Left ventricle myocardium (tissue), 1 donor: ENCODE results near the genes BAG3 and ATE1.

DNA sequence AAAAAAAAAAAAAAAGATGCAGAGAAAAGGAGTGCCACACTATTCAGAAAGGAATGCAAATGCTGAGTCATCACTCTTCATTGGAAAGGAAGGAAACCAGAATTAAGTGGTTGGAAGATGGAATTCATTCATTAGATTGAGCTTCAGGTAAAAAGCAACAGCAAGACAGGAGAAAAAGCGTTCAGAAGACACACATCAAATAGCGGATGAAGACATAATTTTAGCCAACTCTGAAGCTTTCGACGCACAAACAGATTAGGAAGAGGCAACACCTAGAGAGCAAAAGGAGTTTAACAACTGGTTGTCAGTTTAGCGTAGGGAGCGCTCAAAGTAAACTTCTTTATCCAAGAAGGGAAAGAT is 1.3 kb downstream of the TIAL1 start:
- PRO-cap = no peak

DNA sequence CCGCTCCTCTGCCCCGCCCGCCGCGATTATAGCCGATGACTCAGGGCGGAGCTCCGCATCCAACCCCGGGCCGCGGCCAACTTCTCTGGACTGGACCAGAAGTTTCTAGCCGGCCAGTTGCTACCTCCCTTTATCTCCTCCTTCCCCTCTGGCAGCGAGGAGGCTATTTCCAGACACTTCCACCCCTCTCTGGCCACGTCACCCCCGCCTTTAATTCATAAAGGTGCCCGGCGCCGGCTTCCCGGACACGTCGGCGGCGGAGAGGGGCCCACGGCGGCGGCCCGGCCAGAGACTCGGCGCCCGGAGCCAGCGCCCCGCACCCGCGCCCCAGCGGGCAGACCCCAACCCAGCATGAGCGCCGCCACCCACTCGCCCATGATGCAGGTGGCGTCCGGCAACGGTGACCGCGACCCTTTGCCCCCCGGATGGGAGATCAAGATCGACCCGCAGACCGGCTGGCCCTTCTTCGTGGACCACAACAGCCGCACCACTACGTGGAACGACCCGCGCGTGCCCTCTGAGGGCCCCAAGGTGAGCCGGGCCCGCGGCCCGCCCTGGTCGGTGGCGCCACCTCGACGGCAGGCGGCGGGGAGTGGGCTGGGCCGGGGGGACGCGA is at the start of gene BAG3:
TSS of gene BAG3 (plus strand) at position 56 of the 616 bp plus-strand sequence.
- PRO-cap = bidirectional peak, plus-strand start at position 246 of the sequence, minus-strand start outside the sequence

GRCh38 chr10:119669788-119670545 is 18.8 kb downstream of the BAG3 start:
- PRO-cap = no peak

DNA sequence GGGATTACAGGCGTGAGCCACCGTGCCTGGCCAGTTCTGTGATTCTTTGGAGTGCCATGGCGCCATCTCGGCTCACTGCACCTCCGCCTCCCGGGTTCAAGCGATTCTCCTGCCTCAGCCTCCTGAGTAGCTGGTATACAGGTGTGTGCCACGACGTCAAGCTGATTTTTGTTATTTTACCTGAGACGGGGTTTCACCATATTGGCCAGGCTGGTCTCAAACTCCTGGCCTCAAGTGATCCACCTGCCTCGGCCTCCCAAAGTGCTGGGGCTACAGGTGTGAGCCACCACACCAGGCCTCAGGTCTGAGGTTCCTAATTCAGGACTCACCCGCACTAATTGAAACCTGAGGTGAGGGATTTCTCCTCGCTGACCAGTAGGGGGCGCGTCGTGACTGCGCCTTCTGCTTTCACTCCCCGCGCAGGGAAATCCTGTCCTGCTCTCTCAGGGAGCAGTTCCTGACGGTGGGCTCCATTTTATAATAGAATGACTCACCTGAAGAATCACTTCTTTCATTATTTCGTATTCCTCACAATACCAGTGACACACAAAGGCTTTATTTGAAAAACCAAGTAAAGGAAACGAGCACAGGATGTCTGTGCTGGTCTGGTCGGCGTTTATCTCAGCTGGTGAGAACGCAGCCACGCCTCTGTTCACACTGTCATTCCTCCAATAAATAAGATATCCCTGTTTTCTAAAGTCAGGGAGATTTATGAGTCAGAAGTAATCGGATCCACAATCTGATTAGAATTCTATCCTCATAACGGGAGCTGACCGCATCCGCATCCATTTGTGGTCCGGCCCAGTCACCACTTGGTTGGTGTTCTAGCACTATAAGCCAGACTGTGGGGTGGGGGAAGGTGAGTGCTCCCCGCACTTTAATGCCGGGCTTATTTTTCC is 35.3 kb downstream of the BAG3 start:
- PRO-cap = no peak

DNA sequence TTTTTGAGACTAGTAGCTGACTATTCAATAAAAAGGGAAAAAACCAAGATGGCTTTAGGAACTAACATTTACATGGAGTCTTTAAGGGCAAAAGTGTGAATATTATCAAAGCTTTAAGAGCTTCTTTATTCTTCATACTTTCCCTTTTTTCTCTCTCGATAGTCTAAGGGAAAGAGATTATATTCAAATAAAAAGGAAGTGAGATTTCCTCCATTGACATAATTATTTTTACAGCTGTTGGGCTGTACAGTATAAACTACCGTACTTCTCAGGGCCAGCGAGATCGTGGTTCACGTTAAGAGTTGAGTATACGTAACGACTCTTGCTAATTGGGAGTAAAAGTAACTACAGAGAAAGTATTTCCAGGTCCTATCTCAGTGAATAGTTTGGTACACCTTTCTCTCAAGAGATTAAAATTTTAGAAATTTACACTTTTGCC is 57.7 kb downstream of the INPP5F start:
- PRO-cap = no peak

DNA sequence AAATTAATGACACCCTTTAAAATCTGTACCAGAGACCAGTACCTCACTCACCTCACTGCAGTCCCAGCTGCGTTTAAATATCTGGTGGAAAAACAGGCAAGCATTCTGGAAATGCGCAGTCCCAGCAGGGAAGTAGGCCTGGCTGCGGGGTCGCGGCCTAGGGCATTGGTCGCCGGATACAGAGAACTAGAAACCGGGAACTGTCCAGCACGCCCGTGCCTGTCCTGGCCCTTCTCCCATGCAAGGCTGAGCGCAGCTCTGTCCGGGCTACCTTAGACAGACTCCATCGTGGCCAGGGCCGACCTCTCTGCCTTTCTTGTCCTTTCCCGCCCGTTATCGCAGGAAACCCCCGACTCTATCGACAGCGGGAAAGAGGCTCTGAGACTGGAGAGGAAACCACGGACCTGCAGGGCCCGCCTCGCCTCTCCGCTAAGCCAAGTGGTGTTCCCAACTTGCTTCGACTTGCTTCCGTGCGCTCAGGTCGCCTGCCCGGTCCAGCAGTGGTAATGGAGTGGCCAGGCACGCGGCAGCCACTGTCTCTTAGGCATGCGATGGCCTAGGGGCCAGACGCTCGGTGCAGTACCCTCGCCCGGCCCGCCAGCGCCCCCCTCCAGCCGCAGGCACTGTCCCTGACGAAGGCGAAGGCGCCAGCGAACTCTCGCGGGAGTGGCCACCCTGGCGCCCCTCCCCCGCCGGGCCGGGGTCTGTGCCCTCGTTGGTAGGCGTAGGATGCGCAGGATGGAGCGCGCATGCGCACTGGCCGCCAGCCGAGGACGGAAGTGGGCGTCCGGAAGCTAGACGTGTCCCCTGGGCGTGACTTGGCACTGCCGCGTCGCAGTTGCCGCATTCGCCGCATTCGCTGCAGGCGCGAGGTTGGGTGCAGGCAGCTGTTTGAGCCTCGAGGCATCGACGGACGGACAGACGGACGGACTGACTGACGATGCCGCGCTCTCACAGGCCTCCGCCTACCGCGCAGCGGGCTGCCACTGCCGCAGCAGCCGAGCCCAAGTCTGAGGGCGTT is 54.5 kb downstream of the MCMBP start:
- PRO-cap = bidirectional peak, plus-strand start at position 846 of the sequence, minus-strand start at position 740 of the sequence

- PRO-cap = no peak
Measured at GRCh38 chr10:121503602-121504192, 94.5 kb downstream of the FGFR2 start.

GRCh38 chr10:121526488-121527266 is 71.6 kb downstream of the FGFR2 start:
- PRO-cap = no peak

GRCh38 chr10:121527507-121528329 is 70.5 kb downstream of the FGFR2 start:
- PRO-cap = no peak

GRCh38 chr10:121549999-121550765 is 48.1 kb downstream of the FGFR2 start:
- PRO-cap = no peak

- PRO-cap = bidirectional peak, plus-strand start at chr10:121928186, minus-strand start at chr10:121928021; bidirectional peak, plus-strand start at chr10:121928418, minus-strand start at chr10:121928440
Measured at GRCh38 chr10:121927789-121928859, at the start of gene ATE1. Gene ATE1 (minus strand): TSS chr10:121928031.

DNA sequence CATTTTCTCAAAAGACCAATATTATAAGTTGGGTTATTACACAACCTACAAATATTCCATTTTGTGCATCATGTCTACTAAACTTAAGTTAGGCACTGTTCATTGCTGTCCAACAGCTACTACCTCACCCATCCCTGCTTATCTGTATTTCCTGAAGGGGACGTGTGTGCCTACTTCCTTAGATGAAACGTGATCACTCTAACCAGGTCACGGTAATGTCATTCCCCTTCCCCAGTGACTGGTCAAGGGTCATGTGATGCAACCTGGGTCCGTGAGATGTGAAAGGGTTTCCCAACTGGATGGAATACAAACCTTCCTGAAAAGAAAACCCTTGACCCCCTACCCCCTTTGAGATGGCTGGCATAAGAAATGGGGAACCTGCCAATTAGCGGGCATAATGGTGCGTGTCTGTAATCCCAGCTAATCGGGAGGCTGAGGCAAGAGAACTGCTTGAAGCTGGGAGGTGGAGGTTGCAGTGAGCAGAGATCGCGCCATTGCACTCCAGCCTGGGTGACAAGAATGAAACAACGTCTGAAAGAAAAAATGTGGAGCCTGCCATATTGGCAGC is 1.7 kb upstream of the NSMCE4A start:
- PRO-cap = no peak

DNA sequence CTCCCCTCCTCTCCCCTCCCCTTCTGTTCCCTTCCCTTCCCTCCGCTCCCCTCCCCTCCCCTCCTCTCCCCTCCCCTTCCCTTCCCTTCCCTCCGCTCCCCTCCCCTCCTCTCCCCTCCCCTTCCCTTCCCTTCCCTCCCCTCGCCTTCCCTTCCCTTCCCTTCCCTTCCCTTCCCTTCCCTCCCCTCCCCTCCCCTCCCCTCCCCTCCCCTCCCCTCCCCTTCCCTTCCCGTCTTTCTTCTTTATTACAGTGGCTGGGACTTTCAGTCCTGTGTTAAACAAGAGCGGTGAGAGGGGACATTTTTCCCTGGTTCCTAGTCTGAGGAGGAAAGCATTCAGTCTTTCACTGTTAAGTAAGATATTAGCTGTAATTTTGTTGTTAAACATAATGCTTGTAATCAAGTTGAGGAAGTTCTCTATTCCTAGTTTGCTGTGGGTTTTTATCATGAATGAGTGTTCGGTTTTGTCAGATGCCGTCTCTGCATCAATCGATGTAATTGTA is 39.9 kb downstream of the TACC2 start:
- PRO-cap = unidirectional peak, plus-strand start at position 266 of the sequence

GRCh38 chr10:122052744-122053160 is 63.8 kb downstream of the TACC2 start:
- PRO-cap = no peak

DNA sequence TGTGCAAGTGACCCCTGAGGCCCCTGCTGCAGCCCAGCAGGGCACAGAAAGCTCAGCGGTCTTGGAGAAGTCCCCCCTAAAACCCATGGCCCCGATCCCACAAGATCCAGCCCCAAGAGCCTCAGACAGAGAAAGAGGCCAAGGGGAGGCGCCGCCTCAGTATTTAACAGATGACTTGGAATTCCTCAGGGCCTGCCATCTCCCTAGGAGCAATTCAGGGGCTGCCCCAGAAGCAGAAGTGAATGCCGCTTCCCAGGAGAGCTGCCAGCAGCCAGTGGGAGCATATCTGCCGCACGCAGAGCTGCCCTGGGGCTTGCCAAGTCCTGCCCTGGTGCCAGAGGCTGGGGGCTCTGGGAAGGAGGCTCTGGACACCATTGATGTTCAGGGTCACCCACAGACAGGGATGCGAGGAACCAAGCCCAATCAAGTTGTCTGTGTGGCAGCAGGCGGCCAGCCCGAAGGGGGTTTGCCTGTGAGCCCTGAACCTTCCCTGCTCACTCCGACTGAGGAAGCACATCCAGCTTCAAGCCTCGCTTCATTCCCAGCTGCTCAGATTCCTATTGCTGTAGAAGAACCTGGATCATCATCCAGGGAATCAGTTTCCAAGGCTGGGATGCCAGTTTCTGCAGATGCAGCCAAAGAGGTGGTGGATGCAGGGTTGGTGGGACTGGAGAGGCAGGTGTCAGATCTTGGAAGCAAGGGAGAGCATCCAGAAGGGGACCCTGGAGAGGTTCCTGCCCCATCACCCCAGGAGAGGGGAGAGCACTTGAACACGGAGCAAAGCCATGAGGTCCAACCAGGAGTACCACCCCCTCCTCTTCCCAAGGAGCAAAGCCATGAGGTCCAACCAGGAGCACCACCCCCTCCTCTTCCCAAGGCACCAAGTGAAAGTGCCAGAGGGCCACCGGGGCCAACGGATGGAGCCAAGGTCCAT is 94.5 kb downstream of the TACC2 start:
- PRO-cap = unidirectional peak, plus-strand start at position 169 of the sequence

DNA sequence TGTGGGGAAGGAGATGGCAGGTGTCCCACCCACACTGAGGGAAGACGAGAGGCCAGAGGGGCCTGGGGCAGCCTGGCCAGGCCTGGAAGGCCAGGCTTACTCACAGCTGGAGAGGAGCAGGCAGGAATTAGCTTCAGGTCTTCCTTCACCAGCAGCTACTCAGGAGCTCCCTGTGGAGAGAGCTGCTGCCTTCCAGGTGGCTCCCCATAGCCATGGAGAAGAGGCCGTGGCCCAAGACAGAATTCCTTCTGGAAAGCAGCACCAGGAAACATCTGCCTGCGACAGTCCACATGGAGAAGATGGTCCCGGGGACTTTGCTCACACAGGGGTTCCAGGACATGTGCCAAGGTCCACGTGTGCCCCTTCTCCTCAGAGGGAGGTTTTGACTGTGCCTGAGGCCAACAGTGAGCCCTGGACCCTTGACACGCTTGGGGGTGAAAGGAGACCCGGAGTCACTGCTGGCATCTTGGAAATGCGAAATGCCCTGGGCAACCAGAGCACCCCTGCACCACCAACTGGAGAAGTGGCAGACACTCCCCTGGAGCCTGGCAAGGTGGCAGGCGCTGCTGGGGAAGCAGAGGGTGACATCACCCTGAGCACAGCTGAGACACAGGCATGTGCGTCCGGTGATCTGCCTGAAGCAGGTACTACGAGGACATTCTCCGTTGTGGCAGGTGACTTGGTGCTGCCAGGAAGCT is 98.2 kb downstream of the TACC2 start:
- PRO-cap = no peak

GRCh38 chr10:122164902-122165142 is 106.3 kb upstream of the BTBD16 start:
- PRO-cap = no peak

DNA sequence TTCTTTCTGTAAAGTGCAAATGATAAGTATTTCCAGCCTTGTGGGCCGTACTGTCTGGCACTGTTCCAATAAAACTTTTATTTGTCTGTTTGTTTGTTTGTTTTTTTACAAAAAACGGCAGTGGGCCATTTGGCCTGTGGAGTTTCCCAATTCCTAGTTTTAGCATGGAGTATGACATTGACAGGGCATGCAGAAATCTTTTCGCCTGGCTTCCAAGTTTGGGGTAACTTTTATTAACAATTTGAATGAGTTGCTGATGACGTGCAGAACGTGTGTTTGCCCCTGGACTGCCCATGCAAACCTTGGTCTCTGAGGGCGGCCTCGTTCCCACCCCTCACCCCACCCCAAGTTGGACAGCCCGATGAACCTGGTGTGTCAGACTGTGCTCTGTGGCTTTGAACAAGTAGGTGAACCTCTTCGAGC is 40.1 kb upstream of the BTBD16 start:
- PRO-cap = no peak

GRCh38 chr10:122241570-122242271 is 29.4 kb upstream of the BTBD16 start:
- PRO-cap = no peak

DNA sequence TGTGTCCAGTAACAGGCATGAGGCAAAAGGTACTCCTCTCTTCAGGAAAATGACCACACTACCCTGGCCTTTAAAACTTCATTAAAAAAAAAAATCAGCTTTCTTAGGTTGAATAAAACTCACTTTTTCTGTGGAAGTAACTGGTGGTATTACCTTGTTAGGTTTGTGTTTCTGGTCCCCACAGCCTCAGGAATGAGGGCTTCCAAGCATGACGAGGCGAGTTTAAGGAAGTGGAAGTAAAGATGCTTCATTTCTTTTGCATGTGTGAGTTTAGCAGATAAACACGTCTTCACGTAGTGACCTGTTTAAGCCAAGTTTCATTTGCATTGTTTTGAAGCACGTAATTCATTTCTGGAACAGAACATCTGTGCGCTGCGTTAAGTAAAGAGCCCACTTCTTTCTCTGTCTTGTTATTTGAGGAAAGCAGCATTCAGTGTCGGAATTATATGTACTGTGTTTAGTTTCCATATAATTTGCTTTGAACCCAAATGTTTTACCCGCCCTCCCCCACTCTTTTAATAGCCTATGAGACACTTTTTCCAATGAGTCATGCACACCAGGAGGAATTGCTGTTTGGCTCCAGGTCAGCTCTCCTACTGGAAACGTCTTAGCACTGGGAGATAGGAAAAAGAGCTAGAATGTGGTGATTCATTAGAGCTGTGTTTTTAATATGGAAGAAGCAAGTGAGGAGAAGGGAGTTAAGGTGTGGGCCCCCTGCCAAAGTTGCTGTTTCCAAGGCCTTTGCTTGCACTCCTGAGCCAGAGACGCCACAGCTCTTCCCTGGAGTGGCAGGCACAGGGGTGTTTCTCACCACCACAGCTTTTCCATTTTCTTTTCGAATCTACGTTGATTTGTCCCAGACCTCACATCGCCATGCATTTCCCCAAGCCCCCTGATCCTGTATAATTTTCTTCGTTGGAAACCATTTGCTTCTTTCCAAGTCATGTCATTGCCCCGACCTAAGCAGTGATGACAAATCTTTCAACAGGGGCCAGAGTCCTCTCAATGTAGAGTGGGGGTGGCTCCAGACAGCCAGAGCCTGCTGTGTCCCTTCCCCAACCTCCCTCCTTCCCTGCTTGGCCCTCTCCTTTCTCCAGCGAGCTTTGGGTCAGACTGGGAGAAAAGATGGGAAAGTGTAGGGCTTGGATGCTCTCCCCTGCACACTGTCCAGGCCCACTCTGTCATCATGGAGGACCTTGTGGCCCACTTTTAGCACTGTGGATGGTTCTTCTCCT is 36.9 kb downstream of the BTBD16 start:
- PRO-cap = no peak